Jurkat, Clone E6-1 (cell line): ENCODE data around the genes IL21R, SBK1, NPIPB6 and SULT1A1.

GRCh38 chr16:25051841-25052349, 36.7 kb upstream of the ARHGAP17 start:
- RRBS: no CpG with 5 or more reads among the region's 8 CpGs

DNA sequence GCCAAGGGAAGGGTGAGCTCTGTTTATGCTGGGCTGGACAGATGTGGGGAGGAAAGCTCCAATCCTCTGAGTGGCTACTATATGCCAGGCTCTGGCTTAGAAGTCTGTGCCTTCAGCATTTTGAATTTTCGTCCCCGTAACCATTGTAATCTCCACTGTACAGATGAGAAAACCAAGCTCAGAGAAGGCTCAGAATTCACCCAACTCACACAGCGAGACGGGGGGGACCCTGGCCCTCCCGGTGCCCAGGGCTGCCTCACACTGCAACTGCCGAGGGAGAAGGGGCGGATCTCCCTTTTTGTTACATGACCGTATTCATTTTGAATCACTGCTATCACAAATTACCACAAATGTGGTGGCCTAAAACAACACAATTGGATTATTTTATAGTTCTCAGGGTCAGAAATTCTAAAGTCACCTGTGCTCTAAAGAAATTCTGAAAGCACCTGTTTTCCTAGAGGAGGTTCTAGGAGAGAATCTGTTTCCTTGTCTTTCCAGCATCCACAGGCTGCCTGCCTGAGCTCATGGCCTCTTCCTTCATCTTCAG, 75.2 kb upstream of the C16orf82 start:
- RRBS: no CpG with 5 or more reads among the region's 8 CpGs

DNA sequence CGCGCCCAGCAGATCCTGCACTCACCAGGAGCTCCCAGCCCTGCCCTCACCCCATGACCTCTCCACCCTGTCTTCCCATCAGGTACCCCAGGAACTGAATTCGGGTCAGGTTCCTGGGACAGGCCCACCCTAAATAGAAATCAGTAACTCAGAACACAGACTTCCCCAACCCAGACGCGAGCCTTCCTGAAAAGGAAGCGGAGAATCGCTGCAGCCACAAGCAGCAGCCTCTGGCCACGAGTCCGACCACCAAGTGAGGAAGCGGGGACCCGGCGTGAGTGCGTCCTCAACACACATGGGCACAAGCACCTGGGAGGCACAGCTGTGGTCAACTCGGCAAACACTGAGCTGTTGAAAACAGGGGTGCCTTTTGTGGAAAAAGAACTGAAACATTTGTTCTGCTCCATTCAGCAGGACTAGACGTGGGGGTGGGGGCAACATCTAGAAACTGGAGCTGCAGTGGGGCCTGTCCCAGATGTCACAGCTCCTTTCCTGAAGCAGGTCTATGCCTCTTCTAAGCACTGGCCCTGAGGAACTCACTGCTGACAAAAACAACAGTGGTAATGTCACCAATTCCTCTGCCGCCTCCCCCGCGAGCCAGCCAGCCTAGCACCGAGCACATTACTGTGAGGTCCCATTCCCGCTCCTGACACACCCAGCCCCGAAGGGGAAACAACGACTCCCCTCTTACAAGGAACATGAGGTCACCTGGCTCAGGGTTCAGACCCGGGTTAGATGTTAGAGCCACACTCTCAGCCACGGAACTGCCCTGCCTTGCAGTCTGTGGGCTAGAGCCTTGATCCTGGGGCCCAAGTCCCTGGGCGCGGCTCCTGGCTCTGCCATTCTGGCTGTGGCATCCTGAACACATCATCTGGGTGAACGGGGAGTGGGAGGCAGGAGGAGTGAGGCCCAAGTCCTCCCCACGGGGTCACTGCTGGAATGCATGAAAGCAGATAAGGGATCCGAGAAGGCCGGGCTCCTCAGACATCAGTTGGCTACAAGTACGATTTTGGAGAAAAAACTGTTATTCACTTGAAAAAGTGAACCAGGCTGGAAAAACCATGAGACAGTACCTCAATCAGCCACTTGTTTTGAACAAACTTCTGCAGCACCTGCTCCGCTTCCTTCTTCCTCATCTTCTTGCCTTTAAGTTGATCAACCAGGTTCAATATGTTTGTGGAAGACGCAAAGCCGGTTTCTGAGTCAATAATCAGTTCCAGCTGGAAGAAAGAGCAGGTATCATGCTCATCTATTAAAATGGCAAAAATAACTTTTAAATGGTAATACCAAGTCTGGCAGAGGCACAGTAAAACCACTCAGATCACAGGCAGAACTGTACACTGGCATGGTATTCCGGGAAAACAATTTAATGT, 29.1 kb downstream of the KDM8 start:
- RRBS: no CpG with 5 or more reads among the region's 35 CpGs

DNA sequence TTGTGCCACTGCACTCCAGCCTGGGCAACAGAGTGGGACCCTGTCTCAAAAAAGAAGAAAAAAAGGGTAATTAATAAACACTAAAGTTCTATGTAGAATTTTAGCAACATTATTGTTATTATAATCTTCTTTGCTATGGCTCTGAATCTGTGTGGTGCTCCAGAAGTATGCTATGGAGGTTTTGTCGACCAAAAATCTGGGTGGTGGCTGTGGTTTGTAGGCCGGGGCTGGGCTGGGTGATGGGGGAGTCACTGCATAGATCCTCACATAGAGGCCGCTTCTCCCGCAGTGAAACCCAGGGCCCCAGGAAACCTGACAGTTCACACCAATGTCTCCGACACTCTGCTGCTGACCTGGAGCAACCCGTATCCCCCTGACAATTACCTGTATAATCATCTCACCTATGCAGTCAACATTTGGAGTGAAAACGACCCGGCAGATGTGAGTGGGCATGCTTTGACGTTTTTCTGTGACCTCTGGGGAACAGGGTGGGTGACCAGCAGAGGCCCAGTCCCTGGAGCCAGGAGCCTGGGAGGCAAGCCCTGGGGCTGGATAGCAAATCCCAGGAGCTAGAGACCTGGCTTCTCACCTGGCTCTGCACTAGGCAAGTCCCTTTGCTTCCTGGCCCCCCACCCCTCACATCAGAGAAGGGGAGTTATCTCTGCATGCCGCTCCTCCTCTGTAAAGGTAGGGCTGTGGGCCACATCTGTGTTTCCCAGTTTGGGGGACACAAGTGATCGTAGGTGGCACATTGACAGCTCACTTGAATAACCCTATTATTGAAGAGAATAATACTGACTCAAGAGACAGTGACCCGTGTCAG, 32.6 kb downstream of the IL4R start:
- RRBS: no CpG with 5 or more reads among the region's 12 CpGs

- RRBS: 71% methylated on average over 1 of the region's 16 CpGs
Measured at GRCh38 chr16:27354620-27355615, 41.1 kb downstream of the IL4R start.

GRCh38 chr16:27356590-27357111, 42.9 kb downstream of the IL4R start:
- RRBS: no CpG with 5 or more reads among the region's 7 CpGs

DNA sequence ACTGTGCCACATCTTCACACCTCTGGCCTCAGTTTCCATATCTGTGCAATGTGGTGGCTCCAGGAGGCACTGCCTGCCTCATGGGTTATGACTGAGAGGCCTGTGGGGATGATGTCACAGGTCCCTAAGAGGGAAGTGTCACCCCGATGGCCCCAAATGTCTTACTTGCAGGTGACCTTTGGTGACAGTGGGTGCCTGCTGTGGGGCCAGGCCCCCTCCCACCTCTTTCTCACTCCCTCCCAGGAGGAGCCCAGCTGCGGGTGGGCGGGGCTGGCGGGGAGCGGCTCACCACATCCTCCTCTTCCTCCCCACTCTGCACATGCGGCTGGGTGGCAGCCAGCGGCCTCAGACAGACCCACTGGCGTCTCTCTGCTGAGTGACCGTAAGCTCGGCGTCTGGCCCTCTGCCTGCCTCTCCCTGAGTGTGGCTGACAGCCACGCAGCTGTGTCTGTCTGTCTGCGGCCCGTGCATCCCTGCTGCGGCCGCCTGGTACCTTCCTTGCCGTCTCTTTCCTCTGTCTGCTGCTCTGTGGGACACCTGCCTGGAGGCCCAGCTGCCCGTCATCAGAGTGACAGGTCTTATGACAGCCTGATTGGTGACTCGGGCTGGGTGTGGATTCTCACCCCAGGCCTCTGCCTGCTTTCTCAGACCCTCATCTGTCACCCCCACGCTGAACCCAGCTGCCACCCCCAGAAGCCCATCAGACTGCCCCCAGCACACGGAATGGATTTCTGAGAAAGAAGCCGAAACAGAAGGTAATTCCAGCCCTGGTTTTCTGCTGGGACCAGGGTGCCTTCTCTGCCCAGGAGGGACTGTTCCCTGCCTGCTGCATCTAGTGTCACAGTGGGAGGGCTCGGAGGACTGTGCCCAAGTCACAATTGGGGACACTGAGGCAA, at the start of gene IL21R:
TSS of gene IL21R (plus strand) at position 311 of the 896 bp plus-strand sequence.
- RRBS: no CpG with 5 or more reads among the region's 23 CpGs

DNA sequence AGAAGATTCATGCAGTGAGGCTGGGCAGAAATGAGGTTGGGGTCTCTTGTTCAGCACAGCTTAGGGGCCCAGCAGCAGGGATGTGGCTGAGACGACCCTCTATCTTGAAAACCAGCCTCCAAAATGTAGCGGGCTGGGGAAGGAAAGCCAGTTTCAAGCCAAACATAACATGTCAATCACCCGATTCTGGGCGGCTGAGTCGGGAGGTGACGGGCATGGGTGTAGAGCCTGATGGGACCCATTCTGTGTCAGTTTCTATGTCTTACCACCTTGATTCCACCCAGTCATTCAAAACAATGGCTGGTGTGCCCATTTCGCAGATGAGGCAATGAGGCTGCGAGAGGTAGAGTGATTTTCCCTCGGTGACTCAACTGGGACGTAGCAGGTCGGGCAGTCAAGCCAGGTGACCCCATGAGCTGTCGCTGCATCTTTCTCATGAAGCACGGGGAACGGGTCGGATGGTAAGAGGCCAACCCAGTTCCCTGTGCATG, 831 bp downstream of the IL21R start:
- RRBS: no CpG with 5 or more reads among the region's 15 CpGs

DNA sequence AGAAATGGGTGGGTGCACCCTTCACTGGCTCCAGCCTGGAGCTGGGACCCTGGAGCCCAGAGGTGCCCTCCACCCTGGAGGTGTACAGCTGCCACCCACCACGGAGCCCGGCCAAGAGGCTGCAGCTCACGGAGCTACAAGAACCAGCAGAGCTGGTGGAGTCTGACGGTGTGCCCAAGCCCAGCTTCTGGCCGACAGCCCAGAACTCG, 46.5 kb downstream of the IL21R start:
- RRBS: no CpG with 5 or more reads among the region's 6 CpGs

GRCh38 chr16:27550252-27550986, 475 bp downstream of the KATNIP start:
- RRBS: no CpG with 5 or more reads among the region's 15 CpGs

GRCh38 chr16:28140898-28141616, 70.7 kb downstream of the XPO6 start:
- RRBS: no CpG with 5 or more reads among the region's 5 CpGs

GRCh38 chr16:28193624-28194261, 18.0 kb downstream of the XPO6 start:
- RRBS: no CpG with 5 or more reads among the region's 11 CpGs

DNA sequence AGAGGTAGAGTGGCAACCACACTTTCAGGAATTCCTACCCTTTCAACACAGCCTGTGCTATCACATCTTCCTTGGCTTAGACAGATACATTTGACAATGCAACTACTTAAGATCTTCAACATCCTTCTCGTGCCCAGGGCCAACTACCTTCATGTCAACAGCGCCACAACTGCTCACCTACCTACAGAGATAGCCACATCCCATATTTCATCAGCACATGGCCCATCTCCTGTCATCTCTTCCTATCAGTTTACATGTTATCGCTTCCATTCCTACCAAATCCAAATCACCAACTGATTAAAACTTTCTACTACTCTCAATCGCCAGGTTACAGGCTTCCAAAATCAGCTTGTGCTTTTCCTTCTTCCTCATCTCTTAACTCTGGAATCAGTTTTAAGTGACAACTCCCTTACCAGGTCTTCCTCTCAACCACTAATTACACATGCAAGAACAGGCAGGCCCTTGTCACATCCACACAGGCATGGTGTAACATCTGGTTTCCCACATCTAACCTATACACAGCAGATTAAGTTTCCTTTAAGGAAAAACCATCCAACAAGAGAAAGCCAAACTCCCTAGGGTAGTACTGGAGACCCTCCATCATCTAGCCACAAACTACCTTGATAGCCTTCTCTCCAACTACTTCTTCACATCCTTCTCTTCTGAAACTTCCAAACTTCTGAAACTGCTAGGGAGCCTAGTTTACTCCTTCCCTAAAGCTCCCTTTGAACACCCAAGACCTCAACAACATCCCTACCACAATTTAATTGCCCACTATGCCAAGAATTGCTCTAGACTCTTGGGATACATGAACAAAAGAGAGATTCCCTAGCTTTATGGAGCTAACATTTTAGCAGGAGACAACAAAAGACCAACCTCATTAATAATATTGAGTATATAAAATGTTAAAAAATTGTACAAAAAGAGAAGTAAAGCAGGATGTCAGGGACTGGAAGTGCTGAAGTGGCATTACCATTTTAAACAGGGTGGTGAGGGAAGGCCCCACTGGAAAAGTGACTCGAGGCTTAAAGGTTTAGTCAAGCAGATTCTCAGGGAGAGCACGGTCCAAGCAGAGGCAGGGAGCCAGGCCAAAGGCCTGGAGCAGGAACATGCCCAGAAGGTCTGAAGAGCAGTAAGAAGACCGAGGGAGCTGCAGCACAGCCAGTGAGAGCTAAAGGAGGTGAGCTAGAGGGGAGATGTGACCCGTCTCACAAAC, 8.0 kb downstream of the XPO6 start:
- RRBS: no CpG with 5 or more reads among the region's 8 CpGs

DNA sequence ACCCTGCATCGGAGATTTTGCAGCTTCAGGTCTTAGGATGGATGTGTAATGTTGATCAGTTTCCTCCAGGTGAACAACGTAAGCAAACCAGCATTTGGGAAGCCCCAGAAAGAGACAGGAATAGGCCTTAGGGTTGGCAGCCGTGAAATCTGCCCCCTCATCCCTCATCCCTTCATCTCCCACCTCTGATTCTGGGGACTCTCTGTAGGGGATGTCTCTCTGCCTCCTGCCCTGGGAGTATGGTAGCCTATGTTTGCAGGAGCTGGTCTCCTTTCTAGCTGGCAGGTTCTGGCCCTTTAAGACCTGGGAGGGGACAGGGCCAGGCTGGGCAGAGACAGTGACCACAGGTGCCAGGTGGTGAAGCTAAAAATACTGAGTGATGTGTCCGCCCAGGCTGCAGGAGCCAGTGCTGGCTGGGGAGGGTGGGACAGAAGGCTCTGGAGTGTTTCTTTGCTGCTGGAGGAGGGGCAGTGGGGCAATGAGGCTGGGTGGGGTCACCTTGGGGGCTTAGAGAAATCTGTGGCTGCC, 30.6 kb upstream of the SBK1 start:
- RRBS: no CpG with 5 or more reads among the region's 4 CpGs

DNA sequence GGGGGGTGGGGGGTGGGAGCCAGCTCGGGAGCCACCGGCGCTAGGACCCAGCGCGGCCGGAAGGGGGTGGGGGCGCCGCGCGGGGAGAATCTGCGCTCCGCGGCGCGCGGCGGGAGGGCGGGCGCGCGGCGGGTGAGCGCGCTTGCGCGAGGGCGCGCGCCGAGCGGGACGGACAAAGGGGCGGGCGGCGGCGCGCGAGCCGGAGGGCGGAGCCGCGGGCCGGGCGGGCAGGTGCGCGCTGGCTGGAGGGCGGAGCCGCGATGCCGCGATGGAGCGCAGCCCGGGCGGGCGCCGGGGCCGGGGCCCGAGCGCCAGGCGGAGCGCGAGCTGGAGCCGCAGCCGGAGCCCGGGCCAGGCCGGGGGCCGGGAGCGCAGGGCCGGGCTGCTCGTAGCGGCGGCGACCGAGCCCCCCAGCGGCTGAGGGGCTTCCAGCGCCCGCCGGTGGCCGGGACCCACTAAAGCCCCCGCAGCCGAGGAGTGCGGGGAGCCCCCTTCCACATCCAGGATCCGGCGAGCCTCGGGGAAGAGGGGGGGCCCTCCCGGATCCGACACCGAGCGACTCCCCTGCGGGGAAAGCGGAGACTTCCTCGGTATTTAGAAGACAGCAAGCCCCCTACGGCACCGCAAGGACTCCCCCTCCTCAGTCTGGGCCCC, at the start of gene SBK1:
TSS of gene SBK1 (plus strand) at position 260 of the 654 bp plus-strand sequence.
- RRBS: 2% methylated on average over 34 of the region's 94 CpGs

DNA sequence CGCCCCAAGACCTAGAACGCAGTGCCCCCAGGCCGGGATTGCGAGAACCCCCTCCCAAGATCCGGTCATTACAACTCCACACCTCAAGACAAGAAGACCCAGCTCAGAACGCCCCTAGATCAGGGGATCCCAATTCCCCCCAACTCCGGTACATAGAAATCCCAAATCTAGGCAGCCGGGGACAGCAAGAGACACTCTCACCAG, 497 bp downstream of the SBK1 start:
- RRBS: 5% methylated on average over 2 of the region's 8 CpGs

DNA sequence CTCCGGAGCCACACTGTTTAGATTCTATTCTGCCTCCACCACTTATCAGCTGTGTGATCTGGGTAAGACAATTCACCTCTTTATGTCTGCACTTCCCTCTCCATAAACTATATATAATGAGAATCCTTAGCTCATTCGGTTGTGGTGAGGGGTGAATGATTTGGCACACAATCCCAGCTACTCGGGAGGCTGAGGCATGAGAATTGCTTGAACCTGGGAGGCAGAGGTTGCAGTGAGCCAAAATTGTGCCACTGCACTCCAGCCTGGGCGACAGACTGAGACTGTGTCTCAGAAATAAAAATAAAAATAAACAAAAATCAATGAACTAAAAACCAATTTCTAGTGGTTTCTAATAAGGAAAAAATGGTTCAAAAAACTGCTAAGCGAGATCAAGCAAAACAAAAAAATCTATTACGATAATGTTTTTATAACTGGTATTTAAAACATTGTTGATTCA, at the start of gene NPIPB6:
TSS of gene NPIPB6 (minus strand) at position 168 of the 457 bp plus-strand sequence.
- RRBS: no CpG with 5 or more reads among the region's 6 CpGs

DNA sequence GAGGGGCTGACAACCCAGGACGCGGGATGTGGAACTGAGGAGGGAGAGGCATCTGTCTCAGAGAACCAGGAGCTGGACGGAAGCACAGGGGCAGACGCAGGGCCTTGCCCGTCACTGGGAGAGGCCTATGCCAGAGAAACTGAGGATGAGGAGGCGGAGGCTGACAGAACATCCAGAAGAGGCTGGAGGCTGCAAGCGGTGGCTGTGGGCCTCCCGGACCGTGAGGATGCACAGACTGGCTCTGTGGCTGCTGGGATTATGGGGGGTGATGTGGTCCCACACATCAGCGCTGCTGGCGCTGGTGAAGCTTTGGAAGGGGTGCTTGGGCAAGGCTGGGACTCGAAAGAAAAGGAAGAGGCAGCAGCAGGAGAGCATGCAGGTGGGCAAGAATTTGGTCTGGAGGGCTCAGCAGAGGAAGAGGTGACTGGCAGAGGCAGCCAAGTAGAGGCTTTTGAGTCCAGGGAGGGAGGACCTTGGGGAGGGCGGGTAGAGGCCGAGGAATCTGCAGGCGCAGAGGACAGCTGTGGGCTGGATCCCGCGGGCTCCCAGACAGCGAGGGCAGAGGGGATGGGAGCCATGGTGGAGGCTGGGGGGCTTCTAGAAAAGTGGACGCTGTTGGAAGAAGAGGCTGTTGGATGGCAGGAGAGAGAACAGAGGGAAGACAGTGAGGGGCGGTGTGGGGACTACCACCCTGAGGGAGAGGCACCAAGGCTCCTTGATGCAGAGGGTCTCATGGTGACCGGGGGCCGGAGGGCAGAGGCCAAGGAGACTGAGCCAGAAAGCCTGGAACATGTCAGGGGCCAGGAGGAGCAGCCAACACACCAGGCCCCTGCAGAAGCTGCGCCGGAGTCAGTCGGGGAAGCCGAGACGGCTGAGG, 2.9 kb downstream of the APOBR start:
- RRBS: 98% methylated on average over 4 of the region's 27 CpGs

GRCh38 chr16:28606506-28607553, 3.0 kb downstream of the SULT1A1 start:
- RRBS: no CpG with 5 or more reads among the region's 22 CpGs

GRCh38 chr16:28609865-28610557, at the start of gene SULT1A1:
Gene SULT1A1, minus strand, starts transcription at chr16:28610044.
- RRBS: no CpG with 5 or more reads among the region's 9 CpGs